Sigmoid colon (tissue), 4 donors: ENCODE measurements around the gene HSPB1.

GRCh38 chr7:74371830-74372609 lies 81.7 kb upstream of the GTF2IRD1 start:
- PRO-cap, result no peak
- RAMPAGE, long total RNA, 4 experiments, result no peak in any of the 4 experiments

- PRO-cap, result no peak
- RAMPAGE, long total RNA, 4 experiments, result no peak in any of the 4 experiments
Observed at GRCh38 chr7:74403727-74404863, 49.6 kb upstream of the GTF2IRD1 start.

- PRO-cap, result no peak
- RAMPAGE, long total RNA, 4 experiments, result no peak in any of the 4 experiments
Observed at GRCh38 chr7:74534873-74535645, 81.4 kb downstream of the GTF2IRD1 start.

GRCh38 chr7:74653730-74654256 lies 3.7 kb upstream of the GTF2I start:
- PRO-cap, result no peak
- RAMPAGE, long total RNA, 4 experiments, result no peak in any of the 4 experiments

DNA sequence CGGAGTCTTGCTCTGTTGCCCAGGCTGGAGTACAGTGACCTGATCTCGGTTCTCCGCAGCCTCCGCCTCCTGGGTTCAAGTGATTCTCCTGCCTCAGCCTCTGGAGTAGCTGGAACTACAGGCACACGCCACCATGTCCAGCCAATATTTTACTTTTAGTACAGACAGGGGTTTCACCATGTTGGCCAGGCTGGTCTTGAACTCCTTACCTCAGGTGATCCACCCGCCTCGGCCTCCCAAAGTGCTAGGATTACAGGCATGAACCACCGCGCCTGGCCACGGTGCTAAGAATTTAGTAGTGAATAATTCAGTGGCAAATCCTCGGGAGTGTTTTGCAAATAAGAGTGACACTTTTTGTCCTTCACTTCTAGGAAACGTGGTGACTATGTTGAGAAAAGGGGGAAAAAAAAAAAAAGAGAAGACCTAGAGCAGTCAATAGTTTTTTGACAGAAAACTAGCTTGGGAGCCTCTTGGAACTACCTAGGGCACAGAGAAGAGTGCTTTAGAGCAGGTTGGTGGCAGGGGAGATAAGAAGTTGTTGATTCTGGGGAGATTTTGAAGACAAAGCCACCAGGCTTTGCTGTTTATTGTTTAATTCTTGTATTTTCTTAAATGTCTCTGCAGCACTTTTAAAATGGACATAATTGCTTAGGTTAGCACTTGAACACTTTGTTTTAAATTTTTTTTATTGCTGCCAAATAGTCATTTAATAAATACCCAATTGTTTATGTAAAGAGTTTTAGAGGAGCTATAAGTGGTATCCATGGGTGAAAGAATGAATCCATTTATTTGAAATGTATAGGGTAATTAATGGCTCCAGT lies 50.1 kb upstream of the NCF1 start:
- PRO-cap, result no peak
- RAMPAGE, long total RNA, 4 experiments, result no peak in any of the 4 experiments

GRCh38 chr7:75510950-75511654 lies 19.0 kb downstream of the SPDYE5 start:
- PRO-cap, result no peak
- RAMPAGE, long total RNA, 4 experiments, result no peak in any of the 4 experiments

DNA sequence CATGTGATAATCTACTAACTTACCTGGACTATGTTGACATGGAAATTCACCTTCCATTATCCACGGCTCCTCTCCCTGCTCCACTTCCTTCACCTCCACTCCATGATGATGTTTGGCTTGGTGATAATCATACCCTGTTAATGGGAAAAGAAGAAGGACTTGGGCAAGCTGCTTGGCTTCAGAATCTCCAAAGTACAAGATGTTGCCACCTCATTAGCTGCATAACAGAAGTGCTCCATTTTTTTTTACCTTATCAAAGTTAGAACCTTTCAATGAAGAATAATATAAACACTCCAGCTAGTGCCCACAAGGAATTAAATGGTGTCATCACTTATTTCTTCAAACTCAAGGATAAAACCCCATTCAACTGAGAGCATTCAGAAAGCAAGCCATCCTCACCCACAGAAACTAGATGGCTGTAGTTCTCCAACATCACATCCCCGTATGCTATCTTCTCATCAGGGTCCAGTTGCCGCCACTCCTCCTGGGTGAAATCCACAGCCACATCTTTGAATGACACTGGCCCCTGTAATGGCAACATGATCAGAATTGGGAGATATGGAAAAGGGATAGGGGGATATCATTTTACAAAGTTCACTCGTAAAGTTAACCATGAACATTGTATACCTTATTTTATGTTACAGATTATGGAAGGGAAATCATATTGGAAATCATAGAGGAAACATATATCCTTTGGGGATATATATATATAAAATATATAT lies 23.7 kb downstream of the SPDYE5 start:
- PRO-cap, result no peak
- RAMPAGE, long total RNA, 4 experiments, result start-site peak on the minus strand in 1 of 4 experiments, centred at position 278 of the sequence, 13 reads per replicate

DNA sequence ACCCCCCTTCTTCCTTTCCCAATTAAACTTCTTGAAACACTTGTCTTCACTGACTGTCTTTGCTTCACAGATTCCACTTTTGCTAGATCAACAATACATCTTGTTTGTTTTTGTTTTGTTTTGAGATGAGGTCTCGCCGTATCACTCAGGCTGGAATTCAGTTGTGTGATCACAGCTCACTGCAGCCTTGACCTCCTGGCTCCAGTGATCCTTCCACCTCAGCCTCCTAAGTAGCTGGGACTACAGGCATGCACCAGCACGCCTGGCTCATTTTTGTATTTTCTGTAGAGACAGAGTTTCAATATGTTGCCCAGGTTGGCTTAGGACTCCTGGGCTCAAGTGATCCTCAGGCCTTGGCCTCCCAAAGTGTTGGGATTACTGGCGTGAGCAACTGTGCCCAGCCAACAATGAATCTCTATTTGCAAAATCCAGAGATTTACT lies 59.6 kb downstream of the HIP1 start:
- PRO-cap, result no peak
- RAMPAGE, long total RNA, 4 experiments, result no peak in any of the 4 experiments

- PRO-cap, result no peak
- RAMPAGE, long total RNA, 4 experiments, result no peak in any of the 4 experiments
Observed at GRCh38 chr7:75892690-75893352, 14.0 kb downstream of the RHBDD2 start.

- PRO-cap, result no peak
- RAMPAGE, long total RNA, 4 experiments, result no peak in any of the 4 experiments
Observed at GRCh38 chr7:75926743-75927277, 11.9 kb downstream of the POR start.

GRCh38 chr7:75934305-75934897 lies 19.4 kb downstream of the POR start:
- PRO-cap, result no peak
- RAMPAGE, long total RNA, 4 experiments, result no peak in any of the 4 experiments

DNA sequence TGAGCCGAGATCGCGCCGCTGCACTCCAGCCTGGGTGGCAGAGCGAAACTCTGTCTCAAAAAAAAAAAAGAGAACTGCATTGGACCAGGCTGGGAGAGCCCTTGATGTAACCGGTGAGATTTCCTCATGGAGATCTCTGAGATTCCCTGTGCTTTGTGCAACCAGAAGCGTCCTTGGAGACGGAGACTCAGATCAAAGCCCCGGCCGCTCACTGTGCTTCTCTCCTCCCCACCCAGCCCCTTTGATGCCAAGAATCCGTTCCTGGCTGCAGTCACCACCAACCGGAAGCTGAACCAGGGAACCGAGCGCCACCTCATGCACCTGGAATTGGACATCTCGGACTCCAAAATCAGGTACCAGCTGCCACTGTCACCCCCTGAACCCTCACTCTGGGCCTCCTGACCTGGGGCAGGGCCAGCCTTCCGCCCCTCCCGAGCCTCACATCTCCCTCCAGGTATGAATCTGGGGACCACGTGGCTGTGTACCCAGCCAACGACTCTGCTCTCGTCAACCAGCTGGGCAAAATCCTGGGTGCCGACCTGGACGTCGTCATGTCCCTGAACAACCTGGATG lies 11.0 kb downstream of the TMEM120A start:
- PRO-cap, result no peak
- RAMPAGE, long total RNA, 4 experiments, result no peak in any of the 4 experiments

DNA sequence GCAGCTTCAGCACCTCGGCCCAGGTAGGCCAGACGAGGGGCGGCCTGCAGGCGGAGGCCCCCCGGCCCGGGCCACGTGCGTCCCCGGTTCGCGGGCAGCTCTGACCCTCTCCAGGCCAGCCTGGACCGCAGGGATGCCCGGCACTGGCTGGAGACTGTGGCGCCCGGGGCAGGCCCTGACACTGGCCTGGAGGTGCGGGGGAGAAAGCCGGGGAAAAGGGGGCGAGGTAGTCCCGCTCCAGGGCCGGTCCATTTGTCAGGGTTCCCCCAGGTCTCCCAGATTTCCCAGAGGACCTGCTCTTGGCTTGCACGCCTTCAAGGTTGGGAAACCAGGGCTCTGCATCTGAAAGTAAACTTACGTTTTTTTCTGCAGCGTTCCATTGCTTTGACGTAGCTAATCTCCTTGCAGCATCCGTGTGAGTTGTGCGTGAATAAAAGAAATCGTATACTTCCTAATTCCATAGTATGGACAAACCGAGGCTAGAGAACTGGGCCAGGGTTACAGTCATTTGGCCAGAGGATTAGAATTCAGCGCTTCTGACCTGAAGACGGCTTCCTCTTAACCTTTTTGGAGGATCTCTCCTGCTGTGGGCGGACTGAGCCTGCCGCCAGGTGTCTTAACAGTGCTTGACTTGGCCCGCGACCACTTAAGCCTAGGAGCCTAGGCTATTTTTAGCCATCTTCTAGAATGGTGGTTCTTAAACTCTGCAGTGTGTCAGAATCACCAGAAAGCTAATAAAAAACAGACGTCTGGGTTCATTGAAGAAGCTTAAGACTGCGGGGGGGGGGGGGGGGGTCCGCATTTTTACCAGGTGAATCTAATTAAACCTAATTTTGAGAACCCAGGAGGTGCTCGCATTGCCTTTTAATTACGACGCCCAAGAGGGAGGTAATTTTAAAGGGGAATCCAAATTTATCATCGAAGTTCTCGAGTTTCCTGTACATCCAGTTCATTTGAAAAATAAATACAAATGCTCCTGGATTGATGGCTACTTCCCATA lies 598 bp downstream of the MDH2 start:
- PRO-cap, result no peak
- RAMPAGE, long total RNA, 4 experiments, result no peak in any of the 4 experiments

GRCh38 chr7:76049257-76049883 lies 1.5 kb downstream of the MDH2 start:
- PRO-cap, result no peak
- RAMPAGE, long total RNA, 4 experiments, result no peak in any of the 4 experiments

DNA sequence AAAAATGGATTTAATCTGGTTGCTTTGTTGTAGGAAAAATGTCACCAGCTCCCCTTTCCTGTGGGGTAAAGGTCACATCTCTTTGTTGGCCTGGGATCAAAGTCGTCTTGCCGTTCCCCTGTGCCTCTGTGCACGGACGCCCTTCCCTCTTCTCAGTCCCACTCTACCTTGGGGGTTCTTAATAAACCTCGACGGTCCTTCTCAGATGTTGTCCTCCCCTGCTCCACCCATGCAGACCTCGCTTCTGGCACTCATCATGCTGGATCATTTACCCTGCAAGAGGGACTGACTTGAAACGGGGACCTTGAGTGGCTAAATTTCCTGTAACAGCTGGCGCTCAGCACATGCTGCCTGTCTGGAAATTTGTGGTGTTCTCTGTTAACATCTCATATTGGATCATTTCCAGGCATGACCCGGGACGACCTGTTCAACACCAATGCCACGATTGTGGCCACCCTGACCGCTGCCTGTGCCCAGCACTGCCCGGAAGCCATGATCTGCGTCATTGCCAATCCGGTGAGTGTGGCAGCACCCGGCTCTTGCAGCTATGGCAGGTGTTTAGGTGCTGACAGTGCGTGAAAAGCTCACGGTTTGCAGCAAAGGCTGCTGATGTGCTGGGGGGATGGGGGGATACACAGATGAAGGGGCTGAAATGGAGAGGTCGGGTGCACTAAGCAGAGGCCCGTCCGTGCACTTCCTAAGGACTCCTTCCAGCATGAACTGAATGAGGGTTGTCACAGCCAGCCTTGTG lies 9.8 kb downstream of the MDH2 start:
- PRO-cap, result no peak
- RAMPAGE, long total RNA, 4 experiments, result no peak in any of the 4 experiments

DNA sequence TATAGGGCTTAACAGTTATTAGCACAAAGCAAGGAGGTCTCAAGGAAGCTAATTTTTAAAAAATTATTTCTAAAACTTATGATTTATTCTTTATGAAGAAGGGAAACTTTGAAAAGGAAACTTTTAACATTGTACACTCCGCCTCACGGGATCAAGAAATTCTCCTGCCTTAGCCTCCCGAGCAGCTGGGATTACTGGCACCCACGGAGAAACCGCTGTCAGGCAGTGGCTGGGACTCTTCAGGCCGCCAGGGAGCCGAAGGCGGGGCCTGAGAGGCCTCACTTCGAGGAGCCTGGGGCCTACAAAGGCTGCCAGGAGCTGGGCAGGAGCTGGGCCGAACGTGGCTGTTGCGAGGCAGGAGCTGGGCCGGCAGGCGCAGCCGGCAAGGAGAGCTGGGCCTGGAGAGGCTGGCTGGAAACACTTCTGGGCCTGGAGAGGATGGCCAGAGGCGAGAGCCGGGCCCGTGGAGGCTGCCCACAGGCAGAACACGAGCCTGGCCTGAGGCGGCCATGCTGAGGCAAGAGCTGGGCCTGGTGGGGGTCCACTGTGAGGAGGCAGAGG lies 23.4 kb downstream of the MDH2 start:
- PRO-cap, result no peak
- RAMPAGE, long total RNA, 4 experiments, result no peak in any of the 4 experiments

DNA sequence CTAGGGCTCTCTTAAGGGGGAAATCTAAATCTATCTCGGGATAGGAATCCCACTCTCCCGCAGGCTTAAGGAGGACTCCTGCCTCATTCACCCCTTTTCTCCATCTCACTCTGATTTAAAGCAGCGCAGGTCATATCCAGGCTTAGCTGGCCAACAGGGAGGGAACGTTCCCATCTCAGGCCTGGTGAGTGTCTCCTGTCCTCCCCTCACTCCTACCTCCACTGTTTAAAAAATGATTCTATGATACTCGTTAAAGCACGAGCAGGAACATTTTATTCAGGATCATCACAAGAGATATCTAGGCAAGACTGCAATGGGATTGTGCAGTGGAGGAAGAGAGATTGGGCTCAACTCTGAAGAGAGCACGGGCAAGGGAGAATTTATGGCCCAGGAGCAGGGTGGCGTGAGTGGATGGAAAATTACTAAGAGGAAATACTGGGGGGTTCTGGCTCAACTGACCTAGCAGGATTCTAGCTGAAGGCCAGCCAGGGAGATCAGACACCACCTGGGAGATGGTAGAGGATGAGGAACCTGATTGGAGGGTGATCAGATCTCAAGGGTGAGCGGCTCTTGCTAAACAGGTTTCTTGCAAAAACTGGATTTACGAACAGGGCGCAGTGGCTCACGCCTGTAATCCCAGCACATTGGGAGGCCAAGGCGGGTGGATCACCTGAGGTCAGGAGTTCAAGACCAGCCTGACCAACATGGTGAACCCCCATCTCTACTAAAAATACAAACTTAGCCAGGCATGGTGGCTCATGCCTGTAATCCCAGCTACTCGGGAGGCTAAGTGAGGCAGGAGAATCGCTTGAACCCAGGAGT lies 9.0 kb upstream of the HSPB1 start:
- PRO-cap, result no peak
- RAMPAGE, long total RNA, 4 experiments, result no peak in any of the 4 experiments

GRCh38 chr7:76302056-76303091 lies at the start of gene HSPB1:
HSPB1 (plus strand) TSS chr7:76302673.
- PRO-cap, result bidirectional peak, plus-strand start at chr7:76302675, minus-strand start at chr7:76302442
- RAMPAGE, long total RNA, 4 experiments, result start-site peak on the plus strand in 4 of 4 experiments, at chr7:76302629-76303058 at its widest, 563 to 5,960 reads per replicate; start-site peak on the minus strand in 1 of 4 experiments, at chr7:76303029-76303035 at its widest, 56 reads per replicate

- PRO-cap, result no peak
- RAMPAGE, long total RNA, 4 experiments, result no peak in any of the 4 experiments
Observed at GRCh38 chr7:76327938-76328393, 25.5 kb downstream of the HSPB1 start.

DNA sequence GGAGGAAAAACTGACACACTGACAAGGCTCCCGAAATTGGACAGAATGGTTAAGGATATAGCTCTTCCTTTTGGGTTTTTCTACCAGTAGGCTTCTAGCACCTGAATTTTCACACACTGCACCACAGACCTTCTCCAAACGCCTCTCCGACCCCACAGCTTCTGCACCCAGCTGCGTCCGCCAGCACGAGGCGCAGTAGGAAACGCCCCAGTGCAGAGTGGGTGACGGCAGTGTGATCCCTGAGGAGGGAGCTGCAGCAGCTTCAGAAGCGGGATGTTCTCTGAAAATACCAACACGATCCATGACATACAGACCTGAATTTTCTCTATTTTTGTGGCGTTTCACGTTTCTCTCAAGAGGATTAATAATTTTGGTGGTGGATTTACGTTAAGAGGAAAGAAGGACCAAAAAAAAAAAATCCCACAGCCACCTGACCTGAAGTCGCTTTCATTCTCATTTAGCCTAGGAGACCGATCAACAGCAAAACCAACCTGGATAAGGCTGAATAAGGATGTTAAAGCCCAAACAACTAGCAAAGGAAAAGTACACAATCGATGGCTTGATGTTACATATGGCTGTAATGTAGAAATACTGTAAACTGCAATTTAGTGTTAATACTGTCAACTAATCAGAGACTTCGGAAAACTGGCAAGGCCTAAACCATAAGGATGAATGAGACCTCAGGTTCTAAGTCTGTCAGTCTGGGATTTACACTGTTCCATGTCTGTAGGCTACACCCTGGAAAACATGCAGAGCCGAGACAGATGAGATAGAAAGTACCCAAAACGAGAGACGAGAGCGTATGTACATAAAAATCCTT lies 26.1 kb downstream of the HSPB1 start:
- PRO-cap, result no peak
- RAMPAGE, long total RNA, 4 experiments, result no peak in any of the 4 experiments